Astrocyte (in vitro differentiated cells and primary cell): ENCODE measurements around a stretch of chr4.

GRCh38 chr4:134327193-134328578 lies 126.1 kb upstream of the PABPC4L start:
- PRO-cap = no peak
- RRBS, 2 experiments = 96 to 97% methylated on average over 5 to 13 of the region's 52 CpGs

- PRO-cap = no peak
- RRBS, 2 experiments = no CpG with 5 or more reads among the region's 11 CpGs
Observed at GRCh38 chr4:137496636-137497140, 35.6 kb downstream of the PCDH18 start.

DNA sequence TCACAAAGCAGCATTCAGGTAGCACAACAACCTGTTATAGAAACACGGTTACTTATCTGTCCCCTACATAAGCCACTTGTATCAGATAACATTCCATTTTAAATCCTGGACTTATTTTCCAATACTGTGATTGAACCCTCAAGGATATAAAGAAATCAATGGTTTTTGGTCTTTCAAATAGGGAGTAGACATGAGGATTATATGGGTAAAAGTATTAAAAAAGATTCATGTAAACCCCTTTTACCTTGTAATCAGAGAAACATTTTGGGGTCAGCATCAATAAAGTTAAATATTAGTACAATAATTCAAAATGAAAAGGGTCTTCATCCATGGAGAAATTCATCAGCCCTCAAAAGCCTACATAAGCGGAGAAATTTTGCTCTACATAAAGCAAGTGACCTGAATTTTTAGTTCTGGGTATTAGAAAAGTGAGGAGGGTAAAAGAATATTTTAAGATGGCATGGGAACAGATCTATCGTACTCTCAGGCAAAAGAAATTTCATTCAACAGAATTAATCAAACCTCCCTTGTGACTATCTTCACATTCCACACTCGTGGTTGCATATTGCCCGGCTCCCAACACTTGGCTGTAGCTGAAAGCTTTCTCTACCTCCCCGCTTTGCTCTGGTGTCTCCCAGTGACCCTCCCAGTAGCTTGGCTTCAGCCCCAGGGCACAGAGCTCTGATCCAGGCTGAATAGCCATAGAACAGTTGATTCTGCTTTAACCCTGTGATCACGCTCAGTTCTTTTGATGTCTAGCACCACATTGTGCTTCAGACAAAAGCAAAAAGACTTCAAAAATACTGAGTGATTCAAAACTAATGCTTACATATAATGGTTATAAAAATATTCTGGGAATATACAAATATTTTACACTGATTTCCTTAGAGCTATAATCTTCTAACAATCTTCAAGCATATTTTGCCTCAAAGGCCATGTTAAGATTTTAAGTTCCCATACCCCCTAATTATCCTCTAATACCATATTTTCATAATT lies 24.7 kb downstream of the SLC7A11 start:
- PRO-cap = no peak
- RRBS, 2 experiments = no CpG with 5 or more reads among the region's 7 CpGs

DNA sequence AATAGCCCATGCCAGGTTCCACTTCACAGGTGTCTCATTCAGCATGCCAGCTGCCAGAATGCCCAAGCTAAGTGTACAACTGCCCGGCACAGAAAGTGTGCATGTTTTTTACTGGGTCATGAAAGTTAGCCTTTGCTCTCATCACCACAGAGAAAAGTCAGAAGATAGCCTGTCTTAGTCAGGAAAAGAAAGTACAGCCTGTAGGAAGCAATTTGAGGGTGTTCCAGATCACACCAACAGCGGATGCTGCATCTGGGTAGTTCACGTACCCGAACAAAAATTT lies 818 bp downstream of the SLC7A11 start:
- PRO-cap = no peak
- RRBS, 2 experiments = no CpG with 5 or more reads among the region's 4 CpGs

GRCh38 chr4:138682812-138683351 lies 332.7 kb upstream of the NOCT start:
- PRO-cap = no peak
- RRBS, 2 experiments = no CpG with 5 or more reads among the region's 16 CpGs

DNA sequence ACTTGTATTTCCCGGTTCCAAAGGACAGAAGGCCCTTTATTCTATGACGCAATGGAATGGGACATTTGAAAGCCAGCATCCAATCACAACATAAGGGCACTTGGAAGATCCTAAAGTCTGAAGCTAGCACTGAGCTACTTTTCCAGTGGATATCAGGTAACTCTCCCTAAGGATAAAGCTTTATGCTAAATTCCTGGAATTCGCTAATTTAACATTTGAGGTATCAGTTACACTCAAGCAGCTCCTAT lies 75.5 kb upstream of the NOCT start:
- PRO-cap = no peak
- RRBS, 2 experiments = no CpG with 5 or more reads among the region's 3 CpGs

DNA sequence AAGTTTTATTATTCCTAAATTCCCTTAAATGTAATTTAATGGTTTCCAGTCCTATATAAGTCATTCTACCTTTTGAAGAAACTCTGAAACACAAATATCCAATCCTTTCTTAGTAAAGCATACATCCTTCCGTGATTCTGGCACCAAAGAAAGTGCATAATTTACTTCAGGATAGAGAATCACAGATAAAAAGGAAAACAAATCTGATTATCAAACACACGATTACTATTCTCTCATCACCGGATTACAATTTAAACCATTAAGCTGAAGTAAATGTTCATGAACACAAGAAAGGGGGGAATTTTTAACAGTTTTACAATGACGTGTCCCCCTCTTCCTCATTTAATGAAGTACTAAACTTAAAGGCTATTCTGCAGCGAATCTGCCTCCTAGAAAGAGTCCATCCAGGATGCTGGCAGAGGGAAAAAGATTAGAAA lies 1.5 kb downstream of the ELF2 start:
- PRO-cap = no peak
- RRBS, 2 experiments = no CpG with 5 or more reads among the region's 5 CpGs

GRCh38 chr4:139300445-139301135 lies 715 bp upstream of the NAA15 start:
- PRO-cap = no peak
- RRBS, 2 experiments = no CpG with 5 or more reads among the region's 17 CpGs

DNA sequence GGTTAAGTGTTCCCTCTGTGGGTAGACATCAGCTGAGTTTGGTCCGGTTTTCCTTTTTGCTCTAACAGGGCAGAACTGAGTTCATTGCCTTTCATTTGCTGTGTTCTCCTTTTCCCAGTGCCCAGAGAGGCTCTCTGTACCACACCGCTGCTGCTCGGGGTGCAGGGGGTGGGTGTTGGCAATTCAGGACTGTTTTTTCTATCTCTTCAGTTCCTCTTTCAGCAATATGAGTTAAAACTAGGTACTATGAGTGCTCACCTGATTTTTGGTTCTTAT lies 17.3 kb downstream of the RAB33B start:
- PRO-cap = no peak
- RRBS, 2 experiments = no CpG with 5 or more reads among the region's 3 CpGs

GRCh38 chr4:139503042-139503370 lies 49.1 kb downstream of the RAB33B start:
- PRO-cap = no peak
- RRBS, 2 experiments = no CpG with 5 or more reads among the region's 3 CpGs

DNA sequence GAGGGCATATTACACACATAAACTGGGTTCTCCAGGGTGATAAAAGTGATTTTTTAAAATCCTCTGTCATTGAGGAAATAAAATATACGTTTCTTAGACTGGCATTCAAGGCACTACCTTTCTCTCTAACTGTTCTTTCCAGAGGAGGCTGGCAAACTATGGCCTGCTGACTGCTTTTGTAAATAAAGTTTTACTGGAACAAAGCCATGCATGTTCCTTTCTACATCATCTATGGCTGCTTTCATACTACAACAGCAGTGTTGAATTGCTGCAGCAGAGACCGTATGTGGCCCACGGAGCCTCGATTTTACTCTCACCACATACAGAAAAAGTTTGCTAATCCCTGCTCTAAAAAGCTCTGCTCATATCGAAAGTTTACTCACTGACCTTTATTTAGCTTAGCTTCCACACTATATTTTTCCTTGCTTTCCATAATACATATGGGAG lies 20.2 kb downstream of the SETD7 start:
- PRO-cap = no peak
- RRBS, 2 experiments = no CpG with 5 or more reads among the region's 5 CpGs

GRCh38 chr4:139551056-139551521 lies 4.9 kb downstream of the SETD7 start:
- PRO-cap = no peak
- RRBS, 2 experiments = no CpG with 5 or more reads among the region's 4 CpGs

- PRO-cap = bidirectional peak, plus-strand start at chr4:139735128, minus-strand start at chr4:139734982
- RRBS, 2 experiments = 3 to 5% methylated on average over 13 to 16 of the region's 55 CpGs
Observed at GRCh38 chr4:139734662-139735449, 69.2 kb downstream of the MGST2 start.

- PRO-cap = unidirectional peak, minus-strand start at chr4:140004811
- RRBS, 2 experiments = no CpG with 5 or more reads among the region's 14 CpGs
Observed at GRCh38 chr4:140004494-140004982, 149.4 kb downstream of the MAML3 start.

GRCh38 chr4:140012354-140013420 lies 141.3 kb downstream of the MAML3 start:
- PRO-cap = no peak
- RRBS, 2 experiments = 10 to 38% methylated on average over 2 of the region's 13 CpGs

DNA sequence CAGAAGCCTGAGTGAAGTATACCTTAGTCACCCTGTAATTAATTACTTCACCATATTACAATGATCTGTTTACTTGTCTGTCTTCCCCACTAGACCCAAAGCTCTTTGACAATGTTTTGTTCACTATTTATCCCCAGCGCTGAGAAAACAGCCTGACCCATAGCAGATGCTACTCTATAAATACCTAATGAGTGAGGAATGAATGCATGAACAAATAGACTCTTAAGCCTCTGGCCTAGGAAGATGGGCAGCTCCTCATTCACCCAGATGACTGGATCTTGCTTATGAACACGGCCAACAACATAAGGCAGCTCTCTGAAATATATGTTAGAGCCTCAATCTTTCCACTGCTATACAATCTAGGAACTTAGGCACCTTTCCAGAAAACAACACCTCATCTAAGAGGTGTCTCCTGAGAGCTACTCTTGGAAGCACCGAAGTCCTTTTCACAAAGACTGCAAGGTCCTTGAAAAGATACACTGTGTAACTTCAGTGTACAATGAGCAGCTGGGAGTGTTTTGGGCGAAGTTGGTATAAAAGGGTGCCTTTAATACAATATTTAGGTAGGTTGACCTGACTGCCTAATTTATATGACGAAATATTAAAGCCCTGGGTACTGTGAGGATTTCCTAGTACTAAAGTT lies 134.6 kb downstream of the MAML3 start:
- PRO-cap = no peak
- RRBS, 2 experiments = no CpG with 5 or more reads among the region's 5 CpGs

DNA sequence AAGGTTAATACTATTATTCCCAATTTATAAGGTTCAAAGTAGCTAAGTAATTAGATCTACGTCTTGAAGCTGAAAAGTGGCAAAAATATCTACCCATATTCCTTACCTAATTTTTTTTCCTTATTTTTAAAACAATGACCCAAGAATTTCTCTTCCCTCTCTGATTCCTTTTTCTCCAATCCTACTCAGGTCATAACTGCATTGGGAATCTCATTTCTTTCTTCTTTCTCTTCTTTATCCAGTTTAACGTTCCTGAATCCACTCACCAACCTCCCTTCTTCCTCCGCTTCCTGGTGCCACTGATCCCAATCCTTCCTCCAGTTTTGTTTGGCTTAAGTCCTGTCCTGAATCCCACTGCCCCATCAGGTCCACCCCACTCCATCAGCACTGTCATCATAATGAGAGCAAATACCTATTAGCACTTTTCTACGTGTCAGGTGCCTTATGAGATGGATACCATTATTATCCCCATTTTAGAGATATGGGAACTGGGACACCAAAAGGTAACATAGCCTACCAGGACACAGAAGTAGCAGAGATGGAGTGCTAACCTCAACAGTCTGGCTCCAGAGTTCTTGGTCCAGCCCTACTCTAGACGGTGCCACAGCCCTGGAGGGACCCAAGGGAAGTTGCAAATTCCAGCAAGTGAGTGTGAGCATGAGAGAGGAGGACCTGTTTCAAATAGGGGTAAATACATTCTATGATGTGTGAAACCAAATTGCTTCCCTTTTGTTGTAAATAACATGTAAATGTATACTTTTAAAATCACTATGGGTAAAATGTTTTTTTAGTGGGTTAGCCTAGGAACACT lies 132.3 kb downstream of the MAML3 start:
- PRO-cap = no peak
- RRBS, 2 experiments = no CpG with 5 or more reads among the region's 5 CpGs

- PRO-cap = no peak
- RRBS, 2 experiments = no CpG with 5 or more reads among the region's 9 CpGs
Observed at GRCh38 chr4:140027002-140027891, 126.7 kb downstream of the MAML3 start.

DNA sequence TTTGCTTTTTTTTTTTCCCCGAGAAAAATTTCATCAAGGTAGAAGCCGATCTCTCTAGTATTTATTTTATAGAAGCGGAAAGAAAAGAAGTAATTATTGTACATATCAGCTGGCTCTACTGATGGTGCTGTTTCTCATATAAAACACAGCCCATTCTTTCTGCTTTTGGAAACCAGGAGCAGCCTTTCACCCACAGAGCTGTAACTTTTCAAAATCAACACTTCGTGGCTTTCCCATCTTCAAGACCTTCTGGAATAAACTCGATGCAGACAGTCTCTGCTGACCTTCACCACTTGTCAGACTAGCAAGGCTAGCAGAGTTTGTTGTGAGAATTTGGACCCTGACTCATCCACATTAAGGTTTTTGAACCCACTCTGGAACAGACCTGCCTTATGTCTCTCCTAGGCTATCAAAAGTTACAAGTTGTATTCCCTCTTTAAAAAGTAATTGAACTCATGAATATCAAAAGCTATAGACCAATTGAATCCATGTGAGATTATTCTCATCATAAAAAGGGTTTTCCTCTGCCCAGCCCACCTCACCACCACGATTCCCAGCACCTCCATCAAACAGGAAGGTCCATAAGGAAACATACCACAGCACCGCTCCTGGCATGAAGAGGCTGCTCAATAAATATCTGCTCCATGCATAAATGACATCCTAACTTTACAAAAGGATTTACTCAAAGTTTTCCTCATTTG lies 88.6 kb downstream of the MAML3 start:
- PRO-cap = no peak
- RRBS, 2 experiments = no CpG with 5 or more reads among the region's 7 CpGs

DNA sequence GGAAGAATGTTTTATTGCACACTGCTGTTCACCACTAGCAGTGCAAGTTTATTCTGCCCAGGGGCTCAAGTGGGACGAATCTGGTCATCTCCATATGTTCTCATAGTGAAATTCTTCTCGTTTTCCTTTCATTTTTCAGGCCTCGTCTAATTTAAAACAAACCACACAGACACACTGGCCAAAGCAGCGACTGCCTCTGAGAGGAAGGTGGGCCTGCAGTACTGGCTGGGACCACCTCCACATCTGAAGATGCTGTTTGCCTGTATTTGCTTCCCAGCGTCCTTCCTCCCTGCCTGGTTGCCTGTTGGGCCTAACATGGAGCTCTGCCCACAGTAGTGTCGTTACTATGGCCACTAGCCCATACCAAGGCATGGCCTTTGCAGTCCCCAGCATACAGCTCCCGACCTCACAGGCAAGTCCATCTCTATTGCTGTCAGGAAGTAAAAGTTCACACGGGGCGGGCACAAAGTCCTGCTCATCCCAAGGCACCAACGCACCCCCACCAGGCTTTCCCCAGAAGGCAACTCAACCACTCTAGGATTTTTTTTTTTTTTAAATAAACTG lies 71.7 kb downstream of the MAML3 start:
- PRO-cap = no peak
- RRBS, 2 experiments = no CpG with 5 or more reads among the region's 10 CpGs